Sciatic nerve (tissue), 1 donor: ENCODE measurements around a stretch of chr9.

DNA sequence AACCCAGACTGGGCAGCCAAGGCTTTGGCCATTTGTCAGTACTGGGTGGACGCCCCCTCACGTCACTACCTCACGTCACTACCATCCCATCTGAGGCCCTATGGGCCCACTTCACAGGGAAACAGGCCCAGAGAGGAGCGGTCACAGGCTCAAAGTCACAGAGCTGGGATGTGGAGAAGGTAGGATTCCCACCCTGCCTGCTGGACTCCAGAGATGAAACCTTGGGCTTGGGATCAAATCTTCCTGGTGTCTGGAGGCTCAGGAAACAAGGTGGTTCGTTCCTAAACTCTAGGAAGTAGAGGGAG is 33.1 kb downstream of the PRRX2 start:
- PRO-cap, result no peak

- PRO-cap, result no peak
Observed at GRCh38 chr9:129711745-129712262, 41.0 kb downstream of the PTGES start.

GRCh38 chr9:129712263-129713238 is 40.3 kb downstream of the PTGES start:
- PRO-cap, result no peak

DNA sequence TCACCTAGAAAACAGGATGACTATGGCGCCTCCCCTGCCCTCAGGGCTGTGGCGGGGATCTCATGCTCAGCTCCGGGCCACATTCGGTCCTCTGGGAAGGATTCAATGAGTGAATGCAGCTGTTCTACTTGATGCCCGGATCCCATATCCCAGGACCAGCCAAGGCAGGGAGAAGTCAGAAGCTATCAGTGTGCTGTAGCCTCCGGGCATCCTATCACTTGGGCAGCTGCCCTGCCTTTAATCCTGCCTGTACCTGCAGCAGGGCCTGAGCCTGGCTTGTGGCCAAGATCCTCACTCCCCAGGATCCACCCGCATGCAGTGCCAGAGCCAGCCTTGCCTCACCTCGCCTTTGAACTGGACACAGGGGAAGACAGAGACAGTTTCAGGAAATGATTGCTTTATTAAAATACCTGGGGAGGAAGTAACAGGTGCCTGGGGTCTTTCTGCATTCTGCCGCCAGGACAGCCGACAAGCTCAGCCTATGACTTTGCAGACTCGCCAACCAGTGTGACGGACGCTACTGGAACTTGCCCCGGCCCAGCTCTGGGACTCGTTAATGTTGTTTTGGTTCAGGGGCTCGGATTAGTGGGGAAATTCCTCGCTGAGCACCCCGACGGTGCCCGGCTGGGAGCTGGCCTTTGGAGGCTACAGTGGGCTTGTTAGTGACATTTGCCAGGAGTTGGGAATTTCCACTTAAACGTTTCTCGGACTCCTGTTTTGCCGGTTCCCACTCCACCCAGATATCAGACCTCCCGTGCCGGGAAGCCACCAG is 868 bp downstream of the PTGES start:
- PRO-cap, result no peak

GRCh38 chr9:129812776-129813506 is 10.0 kb downstream of the TOR1B start:
- PRO-cap, result no peak

GRCh38 chr9:129822206-129822645 is 1.7 kb downstream of the TOR1A start:
- PRO-cap, result no peak

- PRO-cap, result bidirectional peak, plus-strand start at chr9:129888605, minus-strand start at chr9:129888502; unidirectional peak, minus-strand start at chr9:129888736; unidirectional peak, minus-strand start at chr9:129889011
Observed at GRCh38 chr9:129888333-129889466, 53.4 kb downstream of the USP20 start.

- PRO-cap, result no peak
Observed at GRCh38 chr9:129919841-129920133, 84.5 kb downstream of the USP20 start.

DNA sequence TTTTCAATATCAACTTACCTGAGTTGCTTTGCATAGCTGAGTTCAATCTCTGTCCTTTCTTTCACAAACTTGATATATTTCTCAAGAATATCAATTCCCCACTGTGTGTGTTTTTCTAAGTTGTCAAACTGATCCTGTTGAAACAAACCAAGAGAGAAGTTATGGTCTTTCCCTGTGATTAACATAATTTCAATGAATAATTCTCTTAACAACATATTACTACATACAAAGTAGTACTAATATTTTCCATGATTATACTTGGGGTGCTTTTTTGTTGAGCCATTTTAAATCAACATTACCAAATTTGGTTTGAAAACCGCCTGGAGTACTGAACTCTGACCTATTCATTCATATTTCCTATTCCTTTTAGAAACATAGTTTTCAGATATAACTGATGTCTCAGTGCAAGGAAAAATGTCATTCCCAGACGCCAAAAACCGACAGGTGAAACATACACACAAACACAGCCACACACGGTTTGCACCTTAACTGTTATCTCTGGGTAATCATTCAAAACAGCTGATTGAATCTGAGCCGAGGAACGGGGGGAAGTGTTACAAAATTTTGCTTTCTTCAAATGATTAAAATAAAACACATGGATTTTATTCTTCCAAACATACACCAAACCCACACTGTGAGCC is 48.0 kb downstream of the FNBP1 start:
- PRO-cap, result no peak

- PRO-cap, result no peak
Observed at GRCh38 chr9:130027995-130028372, 15.0 kb downstream of the FNBP1 start.

- PRO-cap, result bidirectional peak, plus-strand start at chr9:130045592, minus-strand start at chr9:130045471
Observed at GRCh38 chr9:130045387-130045843, 2.4 kb upstream of the FNBP1 start.

- PRO-cap, result no peak
Observed at GRCh38 chr9:130134965-130135790, 37.0 kb upstream of the NCS1 start.

GRCh38 chr9:130220431-130220920 is 45.1 kb upstream of the HMCN2 start:
- PRO-cap, result no peak

DNA sequence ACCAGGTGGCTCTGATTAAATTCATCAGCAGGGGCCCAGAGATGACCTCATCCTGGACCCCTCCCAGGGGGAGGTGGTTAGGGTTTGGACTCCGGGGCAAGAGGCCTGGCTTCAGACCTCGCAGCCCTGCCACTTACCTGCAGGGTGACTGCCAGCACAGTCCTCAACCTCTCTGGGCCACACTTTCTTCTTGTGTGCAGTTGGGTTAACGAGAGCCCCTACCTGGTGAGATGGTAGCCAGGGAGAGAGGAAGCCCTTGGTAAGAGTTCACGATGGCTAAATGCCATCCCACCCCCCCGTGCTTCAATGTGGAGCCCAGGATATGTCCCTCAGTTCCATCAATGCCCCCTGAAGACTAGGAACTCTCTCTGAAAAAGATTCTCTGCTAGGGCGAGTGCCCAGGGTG is 23.8 kb downstream of the HMCN2 start:
- PRO-cap, result no peak

- PRO-cap, result no peak
Observed at GRCh38 chr9:130351862-130352460, 86.4 kb downstream of the HMCN2 start.

DNA sequence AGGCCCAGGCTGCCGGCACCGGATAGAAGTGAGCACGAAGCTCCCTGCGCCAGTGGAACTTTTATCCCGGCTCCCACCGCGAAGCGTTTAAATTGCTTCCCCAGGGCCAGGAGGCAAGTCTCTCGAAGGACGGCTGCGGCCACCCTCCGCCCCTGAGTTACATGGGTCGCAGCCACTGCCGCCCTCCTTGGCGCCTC is 398 bp upstream of the ASS1 start:
- PRO-cap, result no peak

DNA sequence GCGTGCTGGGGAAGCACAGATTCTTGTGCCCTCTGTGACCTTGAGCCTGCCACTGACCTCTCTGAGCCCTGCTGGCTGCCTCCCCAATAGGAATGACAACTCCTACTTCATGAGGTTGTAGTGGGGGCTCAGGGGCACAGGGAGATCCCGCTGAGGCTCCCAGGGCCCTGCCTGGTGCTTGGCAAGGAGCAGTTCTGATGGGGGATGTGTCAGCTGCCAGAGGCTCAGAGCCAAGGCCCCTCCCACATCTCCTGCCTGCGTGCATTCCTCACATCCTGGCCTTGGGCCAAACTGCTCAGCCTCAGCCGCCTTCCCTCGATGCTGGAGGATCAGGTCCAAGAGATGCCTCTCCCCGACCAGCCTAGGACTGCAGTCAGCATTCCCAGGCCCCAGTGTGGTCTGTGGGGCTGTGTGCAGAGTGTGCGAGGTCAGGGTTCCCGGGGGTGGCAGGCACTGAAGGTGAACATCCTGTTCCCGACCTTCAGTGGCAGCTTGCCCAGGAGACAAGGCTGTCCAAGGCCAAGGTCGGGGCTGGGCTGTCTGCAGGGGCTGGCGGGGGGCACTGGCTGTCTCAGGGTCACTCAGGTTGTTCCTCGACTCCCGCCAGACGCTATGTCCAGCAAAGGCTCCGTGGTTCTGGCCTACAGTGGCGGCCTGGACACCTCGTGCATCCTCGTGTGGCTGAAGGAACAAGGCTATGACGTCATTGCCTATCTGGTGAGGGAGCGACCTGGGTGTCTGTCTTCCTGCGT is 7.0 kb downstream of the ASS1 start:
- PRO-cap, result no peak

DNA sequence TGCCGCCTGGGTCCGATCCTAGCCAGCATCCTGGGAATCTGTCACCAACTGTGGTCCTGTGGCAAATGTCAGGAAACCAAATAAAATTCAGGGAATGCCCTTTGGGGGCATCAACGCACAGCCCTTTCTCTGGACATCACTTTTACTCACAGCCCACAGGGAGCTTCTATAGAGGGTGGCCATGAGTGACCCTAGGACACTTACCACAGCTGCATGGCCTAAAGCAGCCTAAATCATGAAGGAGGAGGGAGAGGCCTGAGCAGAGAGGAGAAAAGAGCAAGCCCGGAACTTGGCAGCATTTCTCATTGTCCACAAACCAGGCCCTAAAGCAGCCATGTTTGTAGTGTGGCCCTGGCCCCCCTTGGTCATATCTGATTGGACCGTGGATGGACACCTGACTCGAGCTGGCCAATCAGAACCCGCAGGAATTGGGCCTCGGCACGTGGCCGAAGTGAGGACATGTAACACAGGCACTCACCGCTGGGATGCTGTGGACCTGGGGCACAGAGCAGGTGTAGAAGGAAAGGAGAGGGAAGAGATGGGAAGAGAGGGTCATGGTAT is 56.8 kb downstream of the ASS1 start:
- PRO-cap, result no peak

GRCh38 chr9:130595253-130595784 is 15.9 kb downstream of the FUBP3 start:
- PRO-cap, result no peak

- PRO-cap, result no peak
Observed at GRCh38 chr9:130597104-130597864, 17.9 kb downstream of the FUBP3 start.